A673 (cell line): ENCODE measurements around the genes PRKCA and PSMD12.

DNA sequence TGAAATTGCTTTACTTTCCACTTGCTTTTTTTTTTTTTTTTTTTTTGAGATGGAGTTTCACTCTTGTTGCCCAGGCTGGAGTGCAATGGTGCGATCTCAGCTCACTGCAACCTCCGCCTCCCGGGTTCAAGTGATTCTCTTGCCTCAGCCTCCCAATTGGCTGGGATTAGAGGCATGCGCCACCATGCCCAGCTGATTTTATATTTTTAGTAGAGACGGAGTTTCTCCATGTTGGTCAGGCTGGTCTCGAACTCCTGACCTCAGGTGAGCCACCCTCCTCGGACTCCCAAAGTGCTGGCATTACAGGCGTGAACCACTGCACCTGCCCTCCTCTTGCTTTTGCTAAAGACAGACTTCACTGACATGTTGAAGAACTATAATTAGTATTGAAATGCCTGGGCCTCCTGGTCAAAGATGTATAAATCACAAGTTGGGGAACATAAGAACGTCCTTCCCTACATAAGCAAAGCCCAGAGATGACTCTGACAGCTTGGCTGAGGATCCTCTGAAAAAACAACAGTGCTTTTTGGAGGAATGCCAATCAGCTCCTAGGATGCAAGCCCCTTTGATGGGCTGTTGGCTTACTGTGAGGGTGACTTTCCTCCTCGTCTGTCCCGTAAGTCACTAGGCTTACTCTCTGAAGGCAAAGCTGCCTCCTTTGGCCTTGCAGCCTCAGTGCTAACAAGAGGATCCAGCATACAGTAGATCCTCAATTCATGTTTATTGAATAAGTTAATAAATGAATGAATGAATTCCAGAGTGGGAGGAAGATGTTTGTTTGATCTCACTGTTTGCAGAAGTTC lies 6.5 kb downstream of the APOH start:
- PRO-cap = no peak

DNA sequence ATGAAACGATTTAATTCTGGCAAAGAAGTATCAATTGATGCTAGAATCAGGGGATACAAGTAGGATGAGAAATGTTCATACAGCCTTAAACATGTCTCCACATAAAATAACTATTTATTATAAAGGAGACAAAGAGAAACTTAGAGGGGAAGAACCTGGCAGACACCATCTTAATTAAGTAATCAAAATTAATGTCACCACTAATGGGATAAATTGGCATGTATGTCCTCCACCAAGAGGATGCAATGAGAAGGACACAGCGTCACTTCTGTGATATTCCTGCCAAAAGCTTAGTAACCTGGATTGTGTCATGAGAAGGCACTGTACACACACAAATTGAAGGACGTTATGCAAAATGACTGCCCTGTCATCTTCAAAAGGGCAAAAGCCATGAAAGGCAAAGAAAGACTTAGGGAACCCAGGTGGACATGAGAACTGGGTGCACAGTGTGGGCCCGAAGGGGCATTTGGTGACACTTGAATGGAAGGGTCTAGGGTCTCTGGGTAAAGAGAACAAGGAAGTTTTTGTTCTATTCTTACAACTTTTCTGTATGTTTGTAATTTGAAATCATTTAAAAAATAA lies 3.8 kb upstream of the APOH start:
- PRO-cap = no peak

GRCh38 chr17:66235131-66235908 lies 6.1 kb upstream of the APOH start:
- PRO-cap = no peak

DNA sequence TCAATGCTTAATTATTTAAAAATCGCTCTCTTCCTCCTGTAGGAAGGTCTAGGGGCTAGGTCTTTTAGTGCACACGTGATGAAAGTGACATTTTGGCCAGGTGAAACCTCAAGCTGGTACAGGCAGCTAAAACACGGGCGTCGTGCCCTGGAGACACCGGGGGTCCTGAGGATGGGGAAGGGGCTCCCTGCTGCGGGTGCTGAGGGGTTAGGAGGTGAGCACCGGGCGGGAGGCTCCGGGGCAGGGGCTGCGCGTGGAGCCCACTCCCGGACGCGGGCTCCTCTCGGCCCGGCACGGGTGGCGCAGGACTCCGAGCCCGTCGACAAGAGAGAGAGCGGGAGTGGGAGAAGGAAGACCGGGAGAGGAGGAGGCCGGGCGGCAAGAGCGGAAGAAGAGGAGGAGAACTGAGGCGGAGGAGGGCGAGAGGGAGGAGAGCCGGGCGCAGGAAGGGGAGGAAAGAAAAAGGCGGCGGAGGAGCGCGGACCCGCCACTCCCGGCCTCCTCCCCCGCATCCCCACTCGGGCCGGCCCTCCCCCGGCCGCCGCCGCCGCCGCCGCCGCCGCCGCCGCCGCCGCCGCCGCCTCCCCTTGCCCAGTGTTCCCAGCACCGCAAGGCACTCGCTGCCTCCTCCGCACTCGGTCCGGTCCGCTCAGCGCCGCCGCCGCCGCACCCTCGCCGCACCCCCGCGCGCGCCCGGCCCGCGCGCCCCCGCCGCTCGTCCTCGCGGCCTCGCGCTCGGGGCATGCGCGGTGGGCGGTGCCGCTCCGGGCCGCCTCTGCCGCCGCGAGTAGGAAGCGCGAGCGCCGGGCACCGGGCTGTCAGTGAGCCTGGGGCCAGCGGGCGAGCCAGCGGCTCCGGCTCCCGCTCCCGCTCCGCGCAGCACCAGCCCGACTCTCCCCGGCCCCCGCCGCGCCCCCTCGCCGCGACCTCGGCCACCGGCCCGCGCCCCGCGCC lies at the start of gene PRKCA:
TSS of gene PRKCA (plus strand) at position 818 of the 954 bp plus-strand sequence.
- PRO-cap = bidirectional peak, plus-strand start at position 455 of the sequence, minus-strand start at position 406 of the sequence; bidirectional peak, plus-strand start at position 821 of the sequence, minus-strand start at position 668 of the sequence

DNA sequence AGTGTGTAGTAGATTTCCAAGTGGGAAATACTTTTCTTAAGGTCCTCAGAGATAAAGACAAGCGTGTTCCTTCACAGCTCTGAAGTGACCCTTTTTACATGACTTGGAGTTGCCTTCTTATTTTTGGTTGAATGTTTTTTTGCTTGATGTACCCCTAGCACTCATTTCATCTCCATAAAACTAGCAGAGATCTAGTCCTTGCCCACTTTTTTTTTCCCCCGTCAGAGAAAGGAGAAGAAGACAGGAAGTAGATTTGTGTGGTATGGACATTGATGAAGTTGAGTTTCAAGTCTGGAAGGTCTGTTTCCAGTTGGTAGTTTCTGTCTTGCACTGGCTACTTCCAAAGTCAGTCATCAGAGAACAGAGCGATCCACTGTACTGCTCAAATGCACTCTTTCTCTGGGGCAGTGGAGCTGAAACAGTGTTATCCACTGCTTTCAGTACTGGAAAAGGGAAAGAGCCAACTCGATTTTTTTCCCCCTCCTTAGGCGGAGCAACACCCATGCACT lies 7.2 kb downstream of the PRKCA start:
- PRO-cap = no peak

DNA sequence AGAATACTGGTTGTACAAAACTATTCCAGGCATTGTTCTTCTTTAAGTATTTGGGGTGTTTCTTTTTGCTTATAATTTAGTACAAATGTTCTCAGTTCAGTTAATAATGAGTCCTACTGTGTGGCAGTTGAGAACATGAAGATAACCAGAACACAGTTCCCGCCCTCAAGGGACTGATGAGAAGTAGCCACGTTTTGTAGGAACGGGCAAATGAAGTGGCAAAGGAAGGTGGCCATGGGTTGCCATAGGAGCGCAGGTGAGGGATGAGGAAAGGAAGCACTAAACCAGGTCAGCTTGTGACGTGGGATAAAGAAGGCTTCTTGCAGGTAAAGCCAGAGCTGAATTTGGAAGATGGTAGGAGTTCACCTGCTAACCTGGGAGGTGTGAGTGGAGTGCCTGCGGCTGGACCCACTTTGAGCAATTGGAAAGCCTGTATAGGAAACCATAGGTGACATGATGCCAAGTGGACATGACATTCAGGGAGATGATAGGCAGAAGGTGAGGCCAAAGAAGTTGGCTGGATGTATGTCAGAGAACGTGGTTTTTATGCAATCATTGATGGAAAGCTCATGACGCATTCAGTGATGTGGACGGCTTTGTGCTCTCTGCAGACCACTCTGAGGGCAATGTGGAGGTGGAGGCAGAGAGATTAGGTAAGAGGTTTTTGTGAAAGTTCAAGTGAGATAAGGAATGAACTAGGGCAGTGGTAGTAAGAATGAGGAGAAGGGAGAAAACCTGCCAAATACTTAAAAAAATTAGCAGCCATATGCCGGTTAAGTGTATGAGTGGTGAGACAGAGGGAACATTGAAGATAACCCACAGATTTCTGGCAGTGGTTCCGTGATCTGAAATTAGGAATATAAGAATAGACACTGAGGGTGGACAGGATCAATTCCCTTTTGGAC lies 98.8 kb downstream of the PRKCA start:
- PRO-cap = no peak

GRCh38 chr17:66402501-66402759 lies 100.0 kb downstream of the PRKCA start:
- PRO-cap = no peak

- PRO-cap = no peak
Measured at GRCh38 chr17:66697761-66698617, 136.9 kb upstream of the CACNG5 start.

DNA sequence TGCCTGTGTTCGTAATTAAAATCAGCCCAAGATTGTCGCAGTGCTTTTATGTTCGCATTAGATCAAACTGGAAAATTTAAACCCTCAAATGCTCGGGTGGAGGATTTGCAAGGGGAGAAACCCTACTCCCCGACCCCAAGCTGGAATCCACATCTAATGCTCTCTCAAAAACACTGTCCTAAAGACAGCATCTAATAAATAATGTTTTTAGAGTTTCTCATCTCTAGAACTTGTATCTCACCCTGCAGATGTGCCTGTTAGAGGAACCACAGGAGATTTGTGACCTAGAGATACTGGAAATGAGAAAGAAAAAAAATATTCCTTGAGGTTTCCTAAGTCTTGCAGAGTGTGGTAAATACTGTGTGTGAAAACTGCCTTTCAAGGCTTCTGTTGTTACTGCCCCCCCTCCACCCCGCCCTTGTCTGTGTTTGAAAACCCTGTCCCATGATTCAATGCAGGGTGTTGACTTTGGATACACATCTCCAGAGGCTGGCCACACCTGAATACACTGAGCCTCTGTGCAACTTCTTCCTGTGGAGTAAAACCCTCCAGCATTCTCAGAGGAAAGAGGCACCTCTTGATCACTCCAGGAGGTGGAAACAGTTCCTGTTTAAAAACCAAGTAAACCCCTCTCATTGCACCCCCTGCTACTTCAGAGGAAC lies 123.2 kb upstream of the CACNG5 start:
- PRO-cap = no peak

GRCh38 chr17:66715677-66716144 lies 119.2 kb upstream of the CACNG5 start:
- PRO-cap = no peak

DNA sequence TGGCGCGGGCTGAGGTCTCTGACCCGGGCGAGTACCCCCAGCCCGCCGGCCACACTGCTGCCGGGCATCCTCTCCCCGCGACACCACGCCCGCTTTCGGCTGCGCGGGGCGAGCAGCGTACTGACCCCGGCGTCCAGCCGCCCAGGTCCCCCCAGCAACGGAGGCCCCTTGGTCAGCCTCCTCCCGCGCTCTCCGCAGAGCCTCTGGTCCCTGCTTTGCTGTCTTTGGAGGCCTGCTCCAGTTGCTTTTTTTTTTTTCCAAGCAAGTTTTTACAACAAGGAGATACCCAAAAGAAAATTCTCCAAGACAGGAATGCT lies 1.1 kb upstream of the HELZ start:
- PRO-cap = no peak

- PRO-cap = bidirectional peak, plus-strand start at chr17:67366724, minus-strand start at chr17:67366577
Measured at GRCh38 chr17:67366174-67366847, at the start of gene PSMD12. PSMD12 (minus strand) TSS chr17:67366577.

GRCh38 chr17:67402208-67402563 lies 25.1 kb downstream of the PITPNC1 start:
- PRO-cap = no peak

DNA sequence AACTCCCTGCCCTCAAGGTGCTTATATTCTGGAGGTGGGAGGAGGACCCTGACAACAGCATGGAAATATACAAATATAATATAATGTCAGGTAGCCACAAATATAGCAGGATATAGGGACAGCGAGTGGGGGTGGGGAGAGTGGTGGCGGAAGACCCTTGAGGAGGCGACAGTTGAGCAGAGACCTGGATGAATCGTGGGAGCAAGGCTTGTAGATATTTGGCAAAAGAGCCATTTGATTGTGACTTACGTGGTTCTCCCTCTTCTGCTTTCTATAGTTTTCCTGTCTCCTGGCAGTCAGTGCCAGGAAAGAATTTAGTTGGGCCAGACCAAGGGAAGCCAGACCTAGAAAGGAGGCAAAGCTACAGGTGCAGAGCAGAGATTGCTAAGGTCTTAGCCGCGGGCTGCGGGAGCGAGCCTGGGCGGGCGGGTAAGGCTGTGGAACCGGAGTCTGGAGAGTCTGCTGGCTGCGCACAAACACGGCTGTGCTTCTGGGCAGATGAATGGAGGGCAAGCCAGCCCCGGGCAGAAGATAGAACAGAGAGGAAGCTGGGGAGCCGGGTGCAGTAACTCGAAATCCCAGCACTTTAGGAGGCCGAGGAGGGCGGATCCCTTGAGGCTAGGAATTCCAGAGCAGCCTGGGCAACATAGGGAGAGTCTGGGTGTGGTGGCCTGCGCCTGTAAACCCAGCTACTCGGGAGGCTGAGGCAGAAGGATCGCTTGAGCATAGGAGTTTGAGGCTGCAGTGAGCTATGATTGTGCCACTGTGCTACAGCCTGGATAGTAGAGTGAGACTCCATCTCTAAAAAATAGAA lies 56.0 kb downstream of the PITPNC1 start:
- PRO-cap = no peak

DNA sequence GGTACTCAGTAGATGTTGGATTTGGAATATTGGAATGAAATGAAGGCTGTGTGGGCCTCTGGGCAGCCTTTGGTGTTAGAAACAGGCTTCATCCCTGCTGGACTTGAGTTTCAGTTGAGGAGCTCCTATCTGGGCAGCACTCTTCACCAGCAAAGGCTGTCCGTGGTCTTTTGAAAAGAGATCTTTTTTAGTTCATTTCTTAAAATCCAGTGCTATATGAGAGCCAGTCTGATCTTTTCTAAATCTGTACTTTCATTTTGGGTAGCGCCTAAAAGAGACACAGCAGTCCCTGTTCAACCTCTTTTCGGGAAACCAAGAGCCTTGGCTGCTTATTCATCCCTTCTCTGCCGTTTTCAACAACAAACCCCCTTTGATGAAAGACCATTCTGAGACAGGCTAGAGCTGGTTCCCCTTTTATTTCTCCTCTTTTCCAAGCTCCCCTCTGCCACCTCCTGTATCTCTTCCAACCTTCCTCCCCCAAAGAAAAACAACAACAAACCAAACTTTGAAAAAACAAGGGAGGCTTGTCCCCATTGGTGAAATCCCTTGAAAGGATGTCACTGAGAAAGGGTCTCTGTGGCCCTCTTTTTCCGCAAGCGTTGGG lies 101.1 kb downstream of the PITPNC1 start:
- PRO-cap = no peak

GRCh38 chr17:67490447-67490984 lies 113.4 kb downstream of the PITPNC1 start:
- PRO-cap = no peak

- PRO-cap = no peak
Measured at GRCh38 chr17:67634028-67634329, 83.8 kb upstream of the NOL11 start.

DNA sequence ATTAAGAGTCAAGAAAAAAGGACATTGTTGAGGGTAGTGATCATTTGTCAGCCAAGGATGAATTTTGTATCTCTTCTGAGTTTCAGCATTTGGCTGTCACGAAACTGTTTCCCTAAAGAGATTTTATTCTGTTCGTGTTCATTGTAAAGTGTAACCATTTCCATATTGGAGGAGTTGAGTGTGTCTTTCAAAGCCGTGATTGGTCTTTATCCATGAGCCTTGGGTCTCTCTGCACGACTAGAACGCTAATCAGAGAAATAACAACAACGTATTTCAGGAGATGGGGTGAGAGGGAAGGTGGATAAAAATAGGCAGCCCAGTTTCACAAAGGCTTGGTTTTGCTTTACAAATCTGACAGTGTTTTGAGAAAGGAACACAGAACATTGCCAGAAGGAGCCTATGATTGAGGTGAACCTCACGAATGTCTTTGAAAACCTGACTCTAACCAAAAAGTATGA lies 38.2 kb upstream of the NOL11 start:
- PRO-cap = no peak

DNA sequence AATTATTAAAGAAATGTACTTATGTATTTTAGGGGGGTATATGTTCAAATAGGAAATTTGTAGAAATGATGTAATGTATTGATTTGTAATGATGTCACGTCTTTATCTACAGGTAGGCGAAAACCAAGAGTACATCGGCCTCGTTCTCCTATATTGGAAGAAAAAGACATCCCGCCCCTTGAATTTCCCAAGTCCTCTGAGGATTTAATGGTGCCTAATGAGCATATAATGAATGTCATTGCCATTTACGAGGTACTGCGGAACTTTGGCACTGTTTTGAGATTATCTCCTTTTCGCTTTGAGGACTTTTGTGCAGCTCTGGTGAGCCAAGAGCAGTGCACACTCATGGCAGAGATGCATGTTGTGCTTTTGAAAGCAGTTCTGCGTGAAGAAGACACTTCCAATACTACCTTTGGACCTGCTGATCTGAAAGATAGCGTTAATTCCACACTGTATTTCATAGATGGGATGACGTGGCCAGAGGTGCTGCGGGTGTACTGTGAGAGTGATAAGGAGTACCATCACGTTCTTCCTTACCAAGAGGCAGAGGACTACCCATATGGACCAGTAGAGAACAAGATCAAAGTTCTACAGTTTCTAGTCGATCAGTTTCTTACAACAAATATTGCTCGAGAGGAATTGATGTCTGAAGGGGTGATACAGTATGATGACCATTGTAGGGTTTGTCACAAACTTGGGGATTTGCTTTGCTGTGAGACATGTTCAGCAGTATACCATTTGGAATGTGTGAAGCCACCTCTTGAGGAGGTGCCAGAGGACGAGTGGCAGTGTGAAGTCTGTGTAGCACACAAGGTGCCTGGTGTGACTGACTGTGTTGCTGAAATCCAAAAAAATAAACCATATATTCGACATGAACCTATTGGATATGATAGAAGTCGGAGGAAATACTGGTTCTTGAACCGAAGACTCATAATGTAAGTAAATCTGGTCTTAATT lies 28.8 kb downstream of the BPTF start:
- PRO-cap = no peak

- PRO-cap = no peak
Measured at GRCh38 chr17:68085943-68086562, 50.5 kb downstream of the KPNA2 start.